ENCODE data around the gene LASP1.

DNA sequence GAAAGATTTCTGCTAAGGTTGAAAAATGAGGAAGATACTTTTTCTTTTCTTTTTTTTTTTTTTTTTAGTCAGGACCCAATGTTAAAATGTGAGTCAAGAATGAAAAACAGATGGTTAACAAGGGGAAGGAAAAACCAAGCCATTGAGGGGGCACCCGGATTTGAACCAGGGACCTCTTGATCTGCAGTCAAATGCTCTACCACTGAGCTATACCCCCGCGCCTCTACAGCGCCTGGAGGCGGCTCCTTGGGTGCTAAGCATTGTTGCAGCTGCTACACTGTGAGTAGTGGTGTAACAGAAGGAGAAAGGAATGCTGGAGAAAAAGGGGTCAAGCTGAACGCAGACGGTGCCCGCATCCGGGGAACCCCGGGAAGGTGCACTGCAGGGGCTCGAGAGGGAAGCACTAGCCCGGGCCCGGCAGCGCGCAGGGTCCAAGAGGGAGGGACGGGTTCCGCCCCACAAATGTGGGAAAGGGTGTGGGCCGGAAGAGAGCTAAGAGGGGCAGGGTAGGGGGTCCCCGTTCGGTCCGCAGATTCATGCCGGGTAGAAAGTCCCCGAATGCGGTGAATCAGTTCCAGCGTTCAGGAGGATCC is 615 bp upstream of the LASP1 start:
- PRO-cap, result bidirectional peak, plus-strand start at position 282 of the sequence, minus-strand start outside the sequence; bidirectional peak, plus-strand start at position 571 of the sequence, minus-strand start at position 560 of the sequence

DNA sequence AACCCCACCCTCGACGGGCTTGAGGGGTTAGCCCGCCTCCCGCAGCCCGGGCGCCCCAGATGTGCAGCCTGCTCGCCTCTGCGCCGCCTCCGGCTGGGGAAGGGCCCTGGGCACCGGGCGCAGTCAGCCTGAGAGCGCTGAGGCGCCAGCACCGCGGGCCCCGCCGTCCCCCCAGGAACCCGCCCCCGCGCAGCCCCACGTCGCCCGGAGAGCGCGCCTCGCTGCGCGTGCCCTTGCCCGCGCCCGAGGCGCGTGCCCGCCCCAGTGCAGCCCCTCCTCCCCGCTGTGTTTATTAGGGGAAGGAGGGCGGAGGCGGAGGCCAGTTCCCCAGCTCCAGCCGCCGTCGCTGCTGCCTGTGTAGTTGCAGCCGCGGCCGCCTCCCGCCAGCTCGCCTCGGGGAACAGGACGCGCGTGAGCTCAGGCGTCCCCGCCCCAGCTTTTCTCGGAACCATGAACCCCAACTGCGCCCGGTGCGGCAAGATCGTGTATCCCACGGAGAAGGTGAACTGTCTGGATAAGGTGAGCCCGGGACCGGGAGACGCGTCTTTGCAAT is at the start of gene LASP1:
TSS of gene LASP1 (plus strand) at position 319 of the 553 bp plus-strand sequence.
- PRO-cap, result bidirectional peak, plus-strand start at position 322 of the sequence, minus-strand start at position 95 of the sequence

DNA sequence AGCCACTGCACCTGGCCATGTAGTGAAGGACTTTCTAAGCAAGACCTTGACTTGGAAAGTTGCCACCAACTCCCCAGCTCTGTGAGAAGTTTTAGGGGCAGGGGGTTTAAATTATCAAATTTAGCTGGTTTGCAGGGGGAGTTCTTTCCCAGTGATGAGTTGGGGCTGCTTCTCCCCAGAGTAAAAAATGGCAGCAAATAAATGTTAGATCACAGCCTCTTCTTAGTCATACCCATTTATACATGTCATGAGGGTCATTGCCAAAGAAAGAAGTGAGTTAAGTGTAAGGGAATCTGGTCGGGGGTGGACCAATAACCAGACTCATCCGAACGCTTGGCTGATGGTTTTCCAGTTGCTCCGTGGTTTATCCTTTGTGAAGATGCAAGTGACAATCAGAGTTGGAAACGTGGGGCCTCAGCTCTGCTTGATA is 87.1 kb downstream of the PLXDC1 start:
- PRO-cap, result no peak

GRCh38 chr17:39174590-39175367 is 8.8 kb upstream of the ARL5C start:
- PRO-cap, result no peak

GRCh38 chr17:39199623-39200124 is 409 bp upstream of the RPL19 start:
- PRO-cap, result bidirectional peak, plus-strand start at chr17:39200321, minus-strand start at chr17:39199994

- PRO-cap, result no peak
Observed at GRCh38 chr17:39404097-39404944, 2.9 kb upstream of the FBXL20 start.

- PRO-cap, result no peak
Observed at GRCh38 chr17:39406339-39407361, 5.2 kb upstream of the FBXL20 start.

DNA sequence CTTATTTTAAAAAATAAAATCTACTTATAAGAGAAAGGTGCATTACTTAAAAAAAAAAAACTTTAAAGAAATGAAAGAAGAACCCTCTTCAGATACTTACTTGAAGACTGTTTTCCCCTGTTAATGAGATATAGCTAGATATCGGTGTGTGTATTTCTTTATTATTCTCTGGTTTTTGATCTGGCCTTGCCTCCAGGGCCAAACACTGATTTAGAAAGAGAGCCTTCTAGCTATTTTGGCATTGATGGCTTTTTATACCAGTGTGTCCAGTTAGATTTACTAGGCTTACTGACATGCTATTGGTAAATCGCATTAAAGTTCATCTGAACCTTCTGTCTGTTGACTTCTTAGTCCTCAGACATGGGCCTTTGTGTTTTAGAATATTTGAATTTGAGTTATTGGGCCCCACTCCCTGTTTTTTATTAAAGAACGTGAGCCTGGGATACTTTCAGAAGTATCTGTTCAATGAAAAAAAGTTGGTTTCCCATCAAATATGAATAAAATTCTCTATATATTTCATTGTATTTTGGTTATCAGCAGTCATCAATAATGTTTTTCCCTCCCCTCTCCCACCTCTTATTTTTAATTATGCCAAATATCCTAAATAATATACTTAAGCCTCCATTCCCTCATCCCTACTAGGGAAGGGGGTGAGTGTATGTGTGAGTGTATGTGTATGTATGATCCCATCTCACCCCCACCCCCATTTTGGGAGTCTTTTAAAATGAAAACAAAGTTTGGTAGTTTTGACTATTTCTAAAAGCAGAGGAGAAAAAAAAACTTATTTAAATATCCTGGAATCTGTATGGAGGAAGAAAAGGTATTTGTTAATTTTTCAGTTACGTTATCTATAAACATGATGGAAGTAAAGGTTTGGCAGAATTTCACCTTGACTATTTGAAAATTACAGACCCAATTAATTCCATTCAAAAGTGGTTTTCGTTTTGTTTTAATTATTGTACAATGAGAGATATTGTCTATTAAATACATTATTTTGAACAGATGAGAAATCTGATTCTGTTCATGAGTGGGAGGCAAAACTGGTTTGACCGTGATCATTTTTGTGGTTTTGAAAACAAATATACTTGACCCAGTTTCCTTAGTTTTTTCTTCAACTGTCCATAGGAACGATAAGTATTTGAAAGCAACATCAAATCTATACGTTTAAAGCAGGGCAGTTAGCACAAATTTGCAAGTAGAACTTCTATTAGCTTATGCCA is 72.2 kb downstream of the CDK12 start:
- PRO-cap, result no peak

- PRO-cap, result no peak
Observed at GRCh38 chr17:39628974-39629836, 2.5 kb downstream of the PPP1R1B start.

DNA sequence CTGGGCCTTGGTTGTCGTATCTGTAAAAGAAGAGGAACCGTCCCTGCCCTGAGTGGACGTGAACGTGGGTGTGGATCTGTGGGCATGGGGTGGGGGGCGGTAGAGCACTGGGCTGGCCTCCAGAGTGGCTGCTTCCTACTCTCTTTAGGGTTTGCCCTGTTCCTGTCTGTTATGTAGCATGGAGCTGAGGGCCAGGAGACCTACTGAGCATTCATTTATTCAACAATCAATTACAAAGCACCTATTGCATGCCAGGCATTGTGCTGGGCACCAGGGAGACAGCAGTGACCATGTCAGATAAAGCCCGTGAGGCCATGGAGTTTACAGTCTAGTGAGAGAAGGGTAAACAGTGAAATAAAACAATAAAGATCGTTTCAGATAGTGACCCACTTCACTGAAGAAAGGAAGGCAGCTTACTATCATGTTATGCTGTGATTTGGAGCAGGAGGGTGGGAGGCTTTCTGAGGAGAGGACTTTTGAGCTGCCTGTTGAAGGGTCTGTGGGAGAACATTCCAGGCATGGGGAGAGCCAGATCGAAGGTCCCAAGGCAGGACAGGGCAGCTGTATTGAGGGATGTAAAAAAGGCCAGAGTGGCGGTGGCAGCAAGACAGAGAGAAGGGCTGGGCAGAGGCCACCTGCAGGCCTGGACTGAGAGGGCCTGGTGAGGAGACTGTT is 12.9 kb upstream of the TCAP start:
- PRO-cap, result no peak

- PRO-cap, result no peak
Observed at GRCh38 chr17:39662964-39663672, 2.0 kb upstream of the TCAP start.

DNA sequence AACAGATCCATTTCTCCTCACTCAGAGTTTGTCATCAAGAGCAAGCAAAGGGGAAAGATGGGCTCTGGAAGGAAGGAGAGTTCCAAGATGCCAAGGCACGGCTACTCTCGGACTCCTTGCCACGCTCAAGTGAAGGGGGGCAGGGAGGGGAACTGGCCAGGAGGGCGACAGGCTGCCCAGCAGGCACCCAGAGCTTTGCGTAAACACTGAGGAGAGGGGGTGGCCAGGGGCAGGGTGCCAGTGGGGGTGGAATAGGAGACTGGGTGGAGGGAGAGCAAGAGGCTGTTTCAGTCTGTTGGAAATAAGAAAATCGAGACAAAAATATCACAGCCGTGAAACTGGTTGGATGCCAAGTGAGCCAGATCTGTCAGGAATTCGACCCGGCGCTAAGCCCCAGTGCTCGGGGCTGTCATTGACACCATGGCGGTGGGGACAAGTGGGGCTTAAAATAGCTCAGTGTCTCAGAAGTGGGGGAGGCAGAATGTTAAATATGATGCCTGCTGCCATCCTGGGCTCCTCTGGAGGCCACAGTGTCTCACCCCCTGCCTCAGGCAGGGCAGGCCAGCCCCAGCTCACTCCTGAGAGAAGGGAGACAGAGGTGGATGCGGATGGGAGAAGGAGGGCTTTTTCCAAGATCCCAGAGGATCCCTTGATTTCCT is 9.3 kb downstream of the PNMT start:
- PRO-cap, result no peak

DNA sequence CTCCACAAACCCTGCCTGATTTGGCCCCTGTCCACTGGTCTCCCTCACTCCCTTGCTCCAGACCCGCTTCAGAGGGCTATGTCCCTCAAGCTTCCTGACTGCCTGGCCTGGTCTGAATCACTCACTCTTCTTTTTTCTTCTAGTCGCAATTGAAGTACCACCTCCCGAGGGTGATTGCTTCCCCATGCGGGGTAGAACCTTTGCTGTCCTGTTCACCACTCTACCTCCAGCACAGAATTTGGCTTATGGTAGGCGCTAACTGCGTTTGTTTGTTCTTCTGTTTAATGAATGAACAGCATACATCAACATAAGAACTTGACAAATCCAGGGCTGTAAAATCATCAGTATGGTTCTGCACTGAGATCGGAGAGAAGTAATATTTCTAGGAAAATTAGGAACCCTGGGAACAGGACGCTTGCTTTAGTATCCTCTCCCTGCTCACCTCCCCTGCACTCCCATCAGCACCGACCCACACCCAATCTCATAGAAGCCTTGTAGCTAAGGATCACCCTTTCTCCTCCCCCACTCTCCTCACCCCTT is 766 bp upstream of the PGAP3 start:
- PRO-cap, result unidirectional peak, minus-strand start at position 114 of the sequence; unidirectional peak, minus-strand start at position 457 of the sequence; unidirectional peak, minus-strand start at position 477 of the sequence

- PRO-cap, result no peak
Observed at GRCh38 chr17:39701004-39702077, 1.5 kb downstream of the ERBB2 start.

GRCh38 chr17:39705677-39706977 is 6.3 kb downstream of the ERBB2 start:
- PRO-cap, result no peak

- PRO-cap, result unidirectional peak, minus-strand start at chr17:39754946
Observed at GRCh38 chr17:39754780-39755142, 17.0 kb downstream of the GRB7 start.

- PRO-cap, result no peak
Observed at GRCh38 chr17:39757779-39758850, 20.4 kb downstream of the GRB7 start.

DNA sequence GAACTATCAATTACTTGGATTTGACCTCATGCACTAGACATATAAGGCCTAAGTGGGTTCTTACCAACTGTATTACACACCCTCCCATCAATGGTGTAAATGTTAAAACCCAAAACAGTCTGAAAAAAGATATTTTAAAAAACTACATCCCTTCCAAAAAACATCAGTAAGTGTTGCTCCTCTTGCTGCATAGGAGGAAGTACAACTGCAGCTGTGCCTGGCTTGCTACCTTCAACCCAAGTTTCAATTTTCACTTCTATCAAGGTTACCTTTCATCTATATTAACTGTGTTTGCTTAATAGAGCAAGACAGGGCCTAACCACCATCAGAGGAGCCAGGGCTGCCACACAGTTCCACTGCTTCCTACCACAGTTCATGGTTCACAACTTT is 56.5 kb downstream of the GRB7 start:
- PRO-cap, result no peak

- PRO-cap, result no peak
Observed at GRCh38 chr17:39861252-39861549, 2.9 kb downstream of the IKZF3 start.

GRCh38 chr17:39920229-39920705 is 1.8 kb upstream of the GSDMB start:
- PRO-cap, result no peak

Data from endodermal cell (in vitro differentiated cells).